NALM6 (cell line): ENCODE measurements around the gene APOBR.

DNA sequence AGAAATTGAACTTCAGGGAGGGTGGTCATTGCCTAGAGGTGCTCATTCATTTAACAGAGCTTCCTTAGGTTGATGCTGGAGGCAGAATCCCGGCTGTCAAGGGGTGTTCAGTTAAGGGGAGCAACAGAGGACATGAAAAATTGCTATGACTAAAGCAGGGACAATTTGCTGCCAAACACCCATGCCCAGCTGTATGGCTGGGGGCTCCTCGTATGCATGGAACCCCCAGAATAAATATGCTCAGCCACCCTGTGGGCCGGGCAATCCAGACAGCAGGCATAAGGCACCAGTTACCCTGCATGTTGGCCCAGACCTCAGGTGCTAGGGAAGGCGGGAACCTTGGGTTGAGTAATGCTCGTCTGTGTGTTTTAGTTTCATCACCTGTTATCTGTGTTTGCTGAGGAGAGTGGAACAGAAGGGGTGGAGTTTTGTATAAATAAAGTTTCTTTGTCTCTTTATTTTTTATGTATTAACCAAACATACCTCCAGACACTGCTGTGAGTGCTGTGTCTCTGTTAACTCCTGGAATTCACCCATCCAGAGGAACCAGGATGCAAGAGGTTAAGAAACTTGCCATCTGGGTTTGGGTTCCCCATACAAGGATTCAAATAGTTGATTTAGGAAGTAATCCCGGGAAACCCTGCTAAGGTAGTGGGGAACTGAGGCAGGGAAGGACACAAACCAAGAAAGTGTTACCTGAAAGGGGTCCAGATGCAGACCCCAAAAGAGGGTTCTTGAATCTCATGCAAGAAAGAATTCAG is 37.5 kb upstream of the IL21R start:
- PRO-cap = no peak

DNA sequence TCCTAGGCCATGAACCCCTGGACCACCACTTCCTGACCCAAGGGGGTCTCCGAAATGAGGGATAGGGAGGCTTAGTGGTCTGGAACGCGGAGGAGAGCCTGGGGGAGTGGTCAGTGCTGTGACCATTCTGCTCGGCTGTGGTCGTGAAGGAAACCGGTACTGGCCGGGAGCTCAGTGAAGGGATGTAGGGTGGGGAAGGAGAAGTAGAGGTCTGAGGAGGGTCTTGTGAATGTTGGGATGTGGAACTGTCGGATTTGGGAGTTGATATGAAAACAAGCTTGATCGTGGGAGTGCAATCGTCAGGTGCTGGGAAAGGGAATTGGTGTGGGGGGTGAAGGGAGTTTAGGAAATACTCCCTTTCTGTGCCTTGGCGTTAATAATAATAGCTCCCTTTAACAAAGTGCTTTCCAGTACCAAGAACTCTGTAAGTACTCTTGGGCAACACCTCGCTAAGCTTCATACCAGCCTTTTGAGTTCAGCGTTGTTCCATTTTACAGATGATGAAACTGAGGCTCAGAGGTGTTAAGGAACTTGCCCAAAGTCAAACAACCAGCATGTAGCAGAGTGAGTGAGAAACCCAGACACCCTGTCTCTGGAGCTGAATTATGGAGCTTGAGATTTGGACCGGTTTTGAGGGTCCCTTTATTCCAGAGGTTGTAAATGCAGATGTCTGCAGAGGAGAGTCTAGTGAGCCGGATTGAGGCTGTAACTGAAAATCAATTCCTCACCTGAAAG is 475 bp downstream of the KATNIP start:
- PRO-cap = no peak

GRCh38 chr16:27749396-27750366 is 199.7 kb downstream of the KATNIP start:
- PRO-cap = no peak

DNA sequence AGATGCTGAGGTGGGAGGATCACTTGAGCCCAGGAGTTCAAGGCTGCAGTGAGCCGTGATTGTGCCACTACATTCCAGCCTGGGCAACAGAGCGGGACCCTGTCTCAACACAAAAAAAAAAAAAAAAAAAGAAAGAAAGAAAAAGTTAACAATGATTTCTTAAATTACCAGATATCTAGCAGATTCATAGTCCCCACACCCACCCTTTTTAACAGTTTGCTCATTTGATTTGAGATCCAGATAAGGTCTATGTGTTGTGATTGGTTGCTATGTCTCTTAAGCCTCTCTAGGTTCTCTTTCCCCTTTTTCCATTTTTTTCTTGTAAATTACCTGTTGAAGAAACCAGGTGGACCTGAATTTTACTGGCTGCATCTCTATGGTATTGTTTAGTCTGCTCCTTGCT is 213.6 kb downstream of the KATNIP start:
- PRO-cap = no peak

GRCh38 chr16:27887933-27888428 is 175.5 kb downstream of the GSG1L start:
- PRO-cap = no peak

DNA sequence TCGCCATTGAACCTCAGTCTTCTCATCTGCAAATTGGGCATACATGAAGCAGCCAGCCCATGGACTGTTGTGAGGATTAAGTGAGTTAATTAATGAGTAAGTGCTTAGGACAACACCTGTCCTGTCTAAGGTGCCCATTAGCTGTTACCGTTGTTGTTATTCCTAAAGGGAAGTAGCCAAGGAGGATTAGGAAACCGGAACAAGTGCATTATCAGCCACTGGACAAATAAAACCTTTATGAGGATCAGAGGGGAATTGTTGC is 169.4 kb downstream of the GSG1L start:
- PRO-cap = no peak

DNA sequence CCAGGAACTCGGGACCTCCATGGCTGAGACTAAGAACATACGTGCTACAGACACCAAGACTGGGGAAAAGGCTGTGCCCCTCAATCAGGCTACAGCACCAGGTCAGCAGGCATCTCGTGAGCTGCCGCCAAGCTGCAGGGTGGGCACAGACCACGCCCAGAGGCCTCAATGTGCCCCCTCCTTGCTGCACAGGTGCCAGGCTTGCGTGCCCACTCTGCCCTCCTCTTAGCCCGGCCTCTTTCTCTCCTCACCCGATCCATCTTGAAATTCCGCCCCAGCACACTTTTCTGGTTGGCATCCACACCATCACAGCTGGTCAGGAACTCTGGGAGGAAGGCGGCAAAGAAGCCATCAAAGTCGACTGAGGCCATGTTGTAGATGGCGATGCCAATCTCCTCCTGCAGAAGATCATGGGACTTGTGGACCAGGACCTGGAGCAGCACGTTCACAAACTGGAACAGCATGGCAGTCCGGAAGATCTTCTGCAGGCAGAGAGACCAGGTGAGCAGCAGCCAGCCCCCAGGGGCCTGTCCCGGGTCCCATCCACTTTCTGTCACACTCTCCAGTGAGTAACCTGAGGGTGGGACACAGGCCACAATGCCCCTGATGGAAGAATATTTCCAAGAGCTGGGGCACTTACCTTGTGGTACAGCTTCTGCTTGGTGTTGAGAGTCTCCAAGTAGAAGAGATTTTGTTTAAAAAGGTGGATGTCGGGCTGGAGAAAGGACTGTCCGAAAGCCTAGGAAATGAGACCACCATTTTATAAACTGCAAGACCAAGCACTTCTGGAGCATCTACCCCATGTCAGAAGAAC is 37.9 kb upstream of the GSG1L start:
- PRO-cap = no peak

DNA sequence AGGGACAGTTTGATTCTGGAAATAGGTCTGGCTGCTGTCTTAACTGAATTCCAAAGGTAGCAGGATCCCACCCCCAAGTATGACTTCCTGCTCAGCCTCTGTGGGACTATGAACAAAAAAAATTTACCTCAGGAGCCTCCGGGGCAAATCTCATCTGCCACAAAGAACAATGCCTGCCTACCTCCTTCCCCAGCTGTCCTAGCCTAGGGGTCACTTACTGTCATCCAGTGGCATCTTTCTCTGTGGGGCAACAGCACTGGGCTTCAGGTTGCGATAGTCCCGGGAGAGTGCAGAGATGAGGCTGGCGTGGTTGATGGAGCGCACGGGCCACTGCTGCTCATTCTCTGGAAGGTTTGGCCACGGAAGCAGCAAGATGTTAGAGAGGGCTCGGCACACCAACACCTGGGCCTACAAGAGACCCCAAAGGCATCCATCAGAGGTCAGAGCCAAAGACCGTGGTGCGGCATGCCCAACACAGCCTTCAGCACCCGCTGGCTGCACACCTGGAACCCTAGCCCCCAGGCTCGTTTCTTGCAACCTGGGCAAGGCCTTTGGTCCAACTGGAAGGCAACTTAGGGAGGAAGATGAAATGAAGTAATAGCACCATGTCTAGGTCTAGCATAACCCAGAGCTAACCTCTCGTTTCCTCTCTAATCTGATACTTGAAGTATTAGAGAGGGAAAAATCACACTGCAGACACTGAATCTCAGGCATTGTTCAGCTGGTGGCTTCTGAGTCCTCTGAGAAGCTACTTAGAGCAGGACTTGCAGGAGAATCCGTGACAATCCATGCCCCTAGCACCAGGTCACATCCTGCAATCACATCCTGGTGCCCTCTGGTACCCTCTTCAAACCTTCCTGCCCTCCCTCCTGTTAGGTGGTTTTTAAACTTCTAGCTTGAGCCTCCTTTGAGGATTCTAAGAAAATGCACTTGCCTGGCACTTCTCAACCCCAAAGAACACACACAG is 48.4 kb upstream of the GSG1L start:
- PRO-cap = no peak

GRCh38 chr16:28114601-28115124 is 51.1 kb upstream of the GSG1L start:
- PRO-cap = no peak

DNA sequence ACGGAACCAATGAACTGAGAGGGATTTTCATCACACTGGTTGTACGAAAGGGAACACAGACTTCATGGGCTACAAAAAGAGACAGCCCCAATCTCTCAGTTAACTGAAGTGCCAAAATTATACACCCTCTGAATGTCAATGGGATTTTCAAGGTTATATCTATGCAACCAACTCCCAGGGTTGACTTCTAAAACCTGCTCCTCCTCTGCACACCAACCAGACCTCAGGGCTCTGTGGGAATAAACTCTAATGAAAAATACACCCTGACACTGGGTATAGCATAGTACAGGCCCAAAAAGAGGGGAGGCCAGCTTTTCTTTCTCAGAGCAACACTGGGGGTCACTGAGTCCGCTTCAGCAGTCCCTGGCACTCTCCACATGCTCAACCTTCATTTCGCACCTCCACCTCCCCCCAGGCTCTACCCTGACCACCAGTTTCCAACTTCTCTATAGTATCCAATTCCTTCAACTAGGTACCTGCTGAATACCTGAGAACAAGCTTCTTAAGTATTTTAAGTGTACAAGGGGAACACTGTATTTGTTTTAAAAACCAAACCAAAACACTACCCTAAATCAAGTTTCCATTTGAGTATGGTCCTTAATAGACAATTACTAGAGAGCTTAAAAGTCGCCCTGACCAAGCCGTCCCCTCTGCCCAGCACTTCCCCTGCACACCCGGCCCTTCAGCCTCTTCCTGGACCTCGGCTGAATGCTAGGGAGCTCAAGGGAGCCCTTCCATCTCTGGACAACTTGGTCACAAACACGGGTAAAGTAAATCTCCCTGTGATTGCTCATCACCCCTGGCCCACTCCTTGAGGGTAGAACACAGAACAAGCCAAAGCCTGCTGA is 64.7 kb upstream of the GSG1L start:
- PRO-cap = no peak

GRCh38 chr16:28136647-28137496 is 73.4 kb upstream of the GSG1L start:
- PRO-cap = no peak

DNA sequence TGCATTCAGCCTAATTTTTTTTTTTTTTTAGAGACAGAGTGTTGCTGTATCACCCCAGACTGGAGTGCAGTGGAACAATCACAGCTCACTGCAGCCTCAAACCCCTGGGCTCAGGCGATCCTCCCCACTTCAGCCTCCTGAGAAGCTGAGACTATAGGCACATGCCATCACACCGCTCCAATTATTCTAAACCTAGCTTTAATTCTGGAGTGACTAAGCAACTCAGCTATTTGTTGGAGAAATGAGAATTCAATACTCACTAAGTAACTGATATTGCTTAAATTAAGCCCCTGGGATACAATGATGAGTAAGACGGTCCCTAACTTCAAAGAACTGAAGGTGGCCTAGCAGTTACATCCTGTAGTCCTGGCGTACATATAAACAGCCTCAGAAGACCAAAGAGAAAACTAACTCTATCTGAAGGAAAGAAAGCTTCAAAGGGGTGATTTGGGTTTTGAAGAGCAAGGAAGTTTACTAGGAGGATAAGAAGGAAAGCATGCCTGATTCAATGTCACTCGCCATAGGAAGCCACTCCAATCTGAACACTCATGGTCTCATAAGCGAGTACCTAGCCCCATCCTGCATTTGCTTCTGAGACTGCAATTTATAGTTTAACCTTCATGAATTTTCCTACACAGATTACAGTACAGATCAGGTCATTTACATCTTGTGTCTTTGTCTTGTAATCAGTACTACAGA is 25.0 kb downstream of the XPO6 start:
- PRO-cap = no peak

- PRO-cap = no peak
These were observed 17.6 kb downstream of the SBK1 start for GRCh38 chr16:28309703-28310470.

GRCh38 chr16:28364582-28365076 is 1.3 kb upstream of the NPIPB6 start:
- PRO-cap = no peak

DNA sequence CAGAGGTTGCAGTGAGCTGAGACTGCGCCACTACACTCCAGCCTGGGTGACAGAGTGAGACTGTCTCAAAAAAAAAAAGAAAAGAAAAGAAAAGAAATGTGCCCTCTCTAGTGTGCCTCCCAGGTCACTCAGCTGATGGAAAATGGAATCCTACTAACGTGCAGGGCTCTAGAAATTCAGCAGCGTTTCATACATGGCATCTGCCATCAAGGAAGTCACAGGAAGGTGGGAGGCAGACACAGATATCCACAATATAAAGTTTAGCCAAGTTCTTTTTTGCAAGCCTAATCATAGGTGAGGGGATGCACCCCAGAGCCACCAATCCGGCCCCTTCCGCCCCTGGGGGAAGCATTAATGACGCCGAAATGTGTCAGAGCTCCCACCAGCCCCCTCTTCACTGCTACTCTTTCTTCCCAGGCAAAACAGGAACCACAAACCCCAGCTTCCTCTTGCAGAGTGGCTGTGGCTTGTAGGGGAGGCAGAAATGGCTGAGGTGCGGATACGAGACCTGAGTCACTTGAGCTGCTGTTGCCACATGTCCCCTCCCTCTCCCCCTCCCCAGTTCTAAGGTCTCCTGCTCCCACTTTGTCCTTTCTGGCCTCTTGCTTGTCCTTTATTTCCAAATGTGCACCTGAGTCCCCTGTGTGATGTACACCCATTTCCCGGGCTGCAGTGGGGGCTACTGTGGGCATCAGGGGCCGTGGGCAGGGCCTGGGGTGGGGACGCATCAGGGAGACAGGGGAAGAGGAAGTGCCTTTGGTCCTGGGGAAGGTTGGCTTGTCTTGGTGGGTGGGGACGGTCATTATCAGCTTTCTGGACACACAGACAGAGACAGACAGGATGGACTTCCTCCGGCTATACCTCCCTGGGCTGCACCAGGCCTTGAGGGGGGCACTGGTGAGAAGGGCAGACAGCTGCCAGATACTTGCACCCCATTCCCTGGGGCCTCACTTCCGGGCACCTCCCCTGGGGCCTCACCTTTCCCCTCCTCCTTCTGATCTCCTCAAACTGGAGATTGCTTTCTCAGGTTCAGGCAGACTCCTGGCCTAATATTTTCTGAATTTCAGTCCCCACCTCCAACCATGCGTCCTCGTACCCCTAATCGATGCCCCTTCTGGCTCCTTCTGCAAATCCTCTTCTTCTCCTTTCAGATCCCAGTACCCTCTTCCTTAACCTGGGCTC is at the start of gene APOBR:
TSS of gene APOBR (plus strand) at position 802 of the 1,182 bp plus-strand sequence.
- PRO-cap = bidirectional peak, plus-strand start at position 190 of the sequence, minus-strand start at position 255 of the sequence; bidirectional peak, plus-strand start at position 481 of the sequence, minus-strand start at position 424 of the sequence; bidirectional peak, plus-strand start at position 802 of the sequence, minus-strand start at position 684 of the sequence; unidirectional peak, minus-strand start at position 896 of the sequence

- PRO-cap = no peak
These were observed 4.2 kb downstream of the NUPR1 start for GRCh38 chr16:28534215-28535272.

GRCh38 chr16:28572625-28572973 is 18.9 kb downstream of the SGF29 start:
- PRO-cap = no peak

DNA sequence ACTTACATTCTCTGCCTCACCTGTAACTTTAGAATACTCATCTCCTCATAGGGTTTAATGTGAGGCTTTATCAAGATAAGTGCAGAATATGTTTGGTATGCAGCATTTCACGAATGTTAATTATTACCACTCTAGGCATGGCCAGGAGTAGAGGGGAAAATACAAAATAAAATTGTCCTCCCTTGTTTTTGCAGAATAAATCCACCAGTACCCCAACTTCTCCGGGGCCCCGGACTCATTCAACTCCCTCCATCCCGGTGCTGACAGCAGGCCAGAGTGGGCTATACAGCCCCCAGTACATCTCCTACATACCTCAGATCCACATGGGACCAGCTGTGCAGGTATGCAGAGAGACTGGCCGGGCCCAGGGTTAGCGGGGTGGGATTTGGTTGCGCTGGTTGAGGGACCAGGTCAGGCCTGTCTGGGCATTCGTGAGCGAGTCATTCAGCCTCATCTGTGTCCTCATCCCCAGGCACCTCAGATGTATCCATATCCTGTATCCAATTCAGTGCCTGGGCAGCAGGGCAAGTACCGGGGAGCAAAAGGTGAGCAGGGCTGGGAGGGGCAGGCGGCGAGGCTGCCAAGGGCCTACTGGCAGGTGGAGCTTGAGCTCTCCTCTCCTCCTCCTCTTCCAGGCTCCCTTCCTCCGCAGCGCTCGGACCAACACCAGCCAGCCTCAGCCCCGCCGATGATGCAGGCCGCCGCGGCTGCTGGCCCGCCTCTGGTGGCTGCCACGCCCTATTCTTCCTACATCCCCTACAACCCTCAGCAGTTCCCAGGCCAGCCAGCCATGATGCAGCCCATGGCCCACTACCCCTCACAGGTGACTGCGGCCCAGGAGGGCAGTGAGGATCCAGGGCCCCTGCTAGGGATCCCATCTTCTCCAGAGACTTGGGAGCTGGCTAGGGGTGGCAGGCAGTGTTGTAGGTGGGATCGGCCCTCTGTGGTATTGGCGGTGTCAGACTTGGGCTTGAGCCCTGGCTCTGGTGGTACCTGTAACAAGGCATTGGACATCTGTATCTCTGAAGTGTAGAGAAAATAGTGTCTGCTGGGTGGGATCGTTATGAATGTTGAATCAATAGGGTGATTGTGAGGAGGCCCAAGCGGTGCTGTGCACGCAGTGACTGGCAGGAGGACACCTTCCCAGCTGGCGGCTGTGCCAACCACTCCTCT is 11.5 kb downstream of the ATXN2L start:
- PRO-cap = no peak

DNA sequence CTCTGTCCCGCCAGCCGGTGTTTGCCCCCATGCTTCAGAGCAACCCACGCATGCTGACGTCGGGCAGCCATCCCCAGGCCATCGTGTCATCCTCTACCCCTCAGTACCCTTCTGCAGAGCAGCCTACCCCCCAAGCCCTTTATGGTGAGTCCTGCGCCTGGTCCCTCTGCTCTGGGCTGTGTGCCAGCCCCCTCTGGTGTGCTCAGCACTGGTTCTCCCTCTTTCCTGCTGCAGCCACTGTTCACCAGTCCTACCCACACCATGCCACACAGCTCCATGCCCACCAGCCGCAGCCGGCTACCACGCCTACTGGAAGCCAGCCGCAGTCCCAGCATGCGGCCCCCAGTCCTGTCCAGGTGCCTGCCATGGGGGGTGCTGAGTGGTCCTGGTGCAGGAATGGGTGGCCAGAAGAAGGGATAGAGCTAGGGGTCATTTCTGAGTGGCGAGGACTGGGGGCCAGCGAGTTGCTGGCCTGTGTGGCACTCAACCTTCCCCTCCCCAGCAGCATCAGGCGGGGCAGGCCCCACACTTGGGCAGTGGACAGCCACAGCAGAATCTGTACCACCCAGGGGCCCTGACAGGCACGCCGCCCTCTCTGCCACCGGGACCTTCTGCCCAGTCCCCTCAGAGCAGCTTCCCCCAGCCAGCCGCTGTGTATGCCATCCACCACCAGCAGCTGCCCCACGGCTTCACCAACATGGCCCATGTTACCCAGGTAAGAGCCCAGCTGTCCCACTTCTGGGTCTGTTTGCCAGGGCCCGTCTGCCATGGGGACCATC is 10.9 kb downstream of the TUFM start:
- PRO-cap = no peak

GRCh38 chr16:28844060-28844601 is 2.0 kb downstream of the TUFM start:
- PRO-cap = no peak